Paraaortic lymph node (tissue), 1 donor: Measurements from ENCODE around the gene NTRK3.

- PRO-cap = no peak
These were observed 33.8 kb downstream of the KLHL25 start for GRCh38 chr15:85760705-85761459.

DNA sequence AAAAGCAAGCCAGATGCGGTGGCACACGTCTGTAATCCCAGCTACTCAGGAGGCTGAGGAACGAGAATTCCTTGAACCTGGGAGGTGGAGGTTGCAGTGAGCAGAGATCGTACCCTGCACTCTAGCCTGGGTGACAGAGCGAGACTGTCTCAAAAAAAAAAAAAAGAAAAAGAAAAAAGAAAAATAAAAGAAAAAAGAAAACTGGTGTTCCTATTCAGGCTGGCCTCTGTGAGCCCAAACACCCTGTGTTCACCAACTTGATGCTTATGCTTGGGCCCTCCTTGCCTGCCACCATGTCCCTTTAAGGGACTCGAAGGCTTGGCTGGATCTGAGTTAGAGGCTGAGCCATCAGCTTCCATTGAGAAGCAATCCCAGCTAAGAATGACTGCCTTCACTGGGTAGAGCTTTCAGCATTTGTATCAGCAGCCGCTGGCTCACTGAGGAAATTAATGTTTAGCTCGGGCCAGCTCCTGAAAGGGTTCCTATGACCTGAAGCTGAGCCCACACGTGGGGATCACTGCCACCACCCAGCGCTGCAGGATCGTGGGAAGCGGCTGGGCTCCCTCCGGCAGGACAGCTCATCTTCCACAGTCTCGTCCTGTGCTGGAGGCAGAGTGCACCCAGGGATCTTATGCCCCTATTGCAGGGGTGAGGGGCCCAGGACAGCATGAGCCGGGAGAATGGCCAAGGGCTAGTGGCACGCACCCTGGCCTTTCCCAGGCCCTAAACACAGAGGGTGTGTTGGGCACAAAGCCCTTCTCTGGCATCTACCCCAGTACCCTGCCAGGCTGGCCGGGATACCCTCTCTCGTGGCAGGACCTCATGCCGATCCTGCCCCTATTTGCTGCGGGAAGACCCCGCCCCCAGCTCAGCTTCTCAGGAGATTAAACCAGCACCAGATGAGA is 28.8 kb downstream of the KLHL25 start:
- PRO-cap = no peak

- PRO-cap = no peak
These were observed 5.8 kb upstream of the KLHL25 start for GRCh38 chr15:85800506-85800982.

- PRO-cap = no peak
These were observed 689.3 kb downstream of the AGBL1 start for GRCh38 chr15:86769005-86769378.

DNA sequence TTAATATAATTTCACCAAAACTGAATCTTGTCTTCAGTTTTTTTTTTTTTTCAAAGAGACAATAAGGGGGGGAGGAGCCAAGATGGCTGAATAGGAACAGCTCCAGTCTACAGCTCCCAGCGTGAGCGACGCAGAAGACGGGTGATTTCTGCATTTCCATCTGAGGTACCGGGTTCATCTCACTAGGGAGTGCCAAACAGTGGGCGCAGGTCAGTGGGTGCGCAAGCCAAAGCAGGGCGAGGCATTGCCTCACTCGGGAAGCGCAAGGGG is 792.9 kb downstream of the NTRK3 start:
- PRO-cap = no peak

GRCh38 chr15:87703734-87704268 is 552.7 kb downstream of the NTRK3 start:
- PRO-cap = no peak

- PRO-cap = unidirectional peak, minus-strand start at chr15:88256705; unidirectional peak, minus-strand start at chr15:88256737
These were observed at the start of gene NTRK3 for GRCh38 chr15:88255908-88257060. Gene NTRK3 (minus strand): TSS chr15:88256739.

DNA sequence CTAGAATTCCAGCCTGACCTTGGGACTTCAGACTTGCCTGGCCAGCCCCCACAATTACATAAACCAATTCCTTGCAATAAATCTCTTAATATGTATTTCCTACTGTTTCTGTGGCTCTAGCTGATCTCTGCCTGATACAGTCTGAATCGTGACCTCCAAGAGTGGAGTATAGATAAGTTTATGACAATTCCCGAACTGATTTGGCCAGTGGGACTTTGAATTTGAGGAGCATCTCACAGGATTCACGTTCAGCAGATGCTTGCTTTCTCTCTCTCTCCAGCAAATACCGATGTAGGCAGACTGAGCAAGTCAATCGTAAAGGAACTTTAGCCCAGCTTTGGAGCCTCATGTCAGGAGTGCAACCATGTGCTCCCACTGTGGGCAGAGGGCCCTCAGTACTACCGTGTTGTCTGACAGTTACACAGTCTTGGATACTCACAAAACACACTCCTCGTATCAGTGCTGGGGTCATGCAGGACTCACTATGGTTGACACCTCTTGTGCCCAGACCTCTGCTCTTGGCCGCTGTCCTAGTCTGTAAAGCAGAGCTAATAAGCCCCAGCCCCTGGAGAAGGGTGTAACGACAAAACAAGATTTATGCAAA is 66.2 kb downstream of the MRPL46 start:
- PRO-cap = no peak

DNA sequence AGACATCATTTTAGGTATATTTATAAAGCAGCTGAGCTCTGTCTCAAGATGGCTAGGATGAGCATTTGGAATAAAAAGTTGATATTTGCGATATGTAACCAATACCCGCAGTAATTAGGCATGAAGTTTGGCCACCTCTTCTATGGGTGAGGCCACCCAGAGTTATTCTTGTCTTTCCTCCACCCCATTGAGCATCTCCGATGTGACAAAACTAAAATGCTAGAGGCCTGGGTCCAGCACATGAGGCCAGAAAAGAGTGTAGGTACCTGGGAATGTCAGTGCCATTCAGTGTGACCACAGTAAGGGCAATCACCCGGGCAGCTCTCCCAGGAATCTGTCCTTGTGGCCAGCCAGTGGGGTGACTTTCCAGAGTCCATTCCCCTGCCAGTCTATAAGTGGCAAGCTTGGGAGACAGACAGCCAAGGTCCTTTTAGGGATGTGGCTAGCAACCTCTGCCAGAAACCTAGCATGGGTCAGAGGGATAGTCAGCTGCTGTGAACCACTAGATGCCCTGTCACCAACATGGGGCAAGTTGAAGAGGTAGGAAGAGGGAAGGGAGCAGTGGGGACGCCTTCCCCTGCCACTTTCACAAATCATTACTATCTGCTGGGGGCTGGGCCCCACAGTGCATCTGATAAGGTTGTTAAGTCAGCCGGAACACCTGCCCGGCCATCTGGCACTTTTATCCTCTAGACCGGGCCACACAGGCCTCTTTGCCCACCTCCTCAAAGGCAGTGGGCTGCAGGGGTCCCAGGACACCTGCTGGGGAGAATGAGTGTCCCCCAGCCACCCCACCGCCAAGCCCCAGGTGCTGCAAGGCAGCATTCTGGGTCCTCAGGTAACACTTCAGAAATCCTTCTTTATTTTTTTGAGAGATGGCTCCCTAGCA is 24.7 kb upstream of the DET1 start:
- PRO-cap = no peak

GRCh38 chr15:88630019-88630757 is 8.6 kb upstream of the ISG20 start:
- PRO-cap = no peak

GRCh38 chr15:88635123-88635478 is 3.7 kb upstream of the ISG20 start:
- PRO-cap = no peak

- PRO-cap = no peak
These were observed 23.9 kb downstream of the ISG20 start for GRCh38 chr15:88662638-88663140.

DNA sequence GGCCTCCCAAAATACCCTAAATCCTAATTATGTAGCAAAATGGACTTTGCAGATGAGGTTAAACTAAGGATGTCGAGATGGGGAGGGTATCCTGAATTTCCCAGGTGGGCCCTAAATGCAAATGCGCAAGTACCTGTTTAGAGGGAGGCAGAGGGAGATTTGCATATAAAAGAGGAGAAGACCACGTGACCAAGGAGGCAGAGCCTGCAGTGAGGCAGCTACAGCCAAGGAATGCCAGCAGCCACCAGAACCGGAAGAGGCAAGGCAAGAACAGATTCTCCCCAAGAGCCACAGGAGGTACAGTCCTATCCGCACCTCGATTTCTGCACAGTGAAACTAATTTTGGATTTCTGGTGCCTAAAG is 10.7 kb downstream of the HAPLN3 start:
- PRO-cap = no peak

DNA sequence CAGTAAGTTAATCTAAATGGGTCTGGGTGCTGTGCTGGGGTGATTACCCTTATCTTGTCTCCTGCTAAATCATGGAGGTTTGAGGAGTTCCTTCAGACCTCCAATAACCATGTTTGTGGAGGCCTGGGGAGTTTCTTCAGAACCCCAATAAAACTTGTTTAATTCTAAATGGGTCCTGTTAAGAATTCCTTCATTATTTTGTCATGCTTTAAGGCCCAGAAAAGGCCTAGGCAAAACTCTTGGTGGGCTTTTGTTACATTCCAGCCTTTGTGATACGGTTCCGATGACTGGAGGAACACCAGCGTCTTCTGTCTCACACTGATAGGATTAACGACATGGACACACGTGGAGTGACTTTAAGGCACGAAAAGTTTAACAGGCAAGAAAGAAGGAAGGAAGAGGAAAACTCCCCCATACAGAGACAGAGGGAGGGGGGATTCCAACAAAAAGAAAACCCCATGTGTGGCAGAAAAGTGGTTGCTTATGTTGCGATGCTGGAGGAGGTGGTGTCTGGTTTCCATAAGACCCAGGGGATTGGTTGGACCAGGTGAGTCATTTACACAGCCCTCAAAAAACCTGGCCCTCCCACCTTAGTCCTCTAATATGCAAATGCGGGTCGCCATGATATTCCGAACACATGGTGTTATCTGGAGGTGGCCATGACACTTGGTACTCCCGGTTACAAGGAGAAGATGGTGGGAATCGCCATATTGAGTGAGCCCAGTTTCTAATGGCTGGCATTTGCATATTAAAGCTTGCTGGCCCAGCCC is 72.6 kb upstream of the MFGE8 start:
- PRO-cap = no peak

DNA sequence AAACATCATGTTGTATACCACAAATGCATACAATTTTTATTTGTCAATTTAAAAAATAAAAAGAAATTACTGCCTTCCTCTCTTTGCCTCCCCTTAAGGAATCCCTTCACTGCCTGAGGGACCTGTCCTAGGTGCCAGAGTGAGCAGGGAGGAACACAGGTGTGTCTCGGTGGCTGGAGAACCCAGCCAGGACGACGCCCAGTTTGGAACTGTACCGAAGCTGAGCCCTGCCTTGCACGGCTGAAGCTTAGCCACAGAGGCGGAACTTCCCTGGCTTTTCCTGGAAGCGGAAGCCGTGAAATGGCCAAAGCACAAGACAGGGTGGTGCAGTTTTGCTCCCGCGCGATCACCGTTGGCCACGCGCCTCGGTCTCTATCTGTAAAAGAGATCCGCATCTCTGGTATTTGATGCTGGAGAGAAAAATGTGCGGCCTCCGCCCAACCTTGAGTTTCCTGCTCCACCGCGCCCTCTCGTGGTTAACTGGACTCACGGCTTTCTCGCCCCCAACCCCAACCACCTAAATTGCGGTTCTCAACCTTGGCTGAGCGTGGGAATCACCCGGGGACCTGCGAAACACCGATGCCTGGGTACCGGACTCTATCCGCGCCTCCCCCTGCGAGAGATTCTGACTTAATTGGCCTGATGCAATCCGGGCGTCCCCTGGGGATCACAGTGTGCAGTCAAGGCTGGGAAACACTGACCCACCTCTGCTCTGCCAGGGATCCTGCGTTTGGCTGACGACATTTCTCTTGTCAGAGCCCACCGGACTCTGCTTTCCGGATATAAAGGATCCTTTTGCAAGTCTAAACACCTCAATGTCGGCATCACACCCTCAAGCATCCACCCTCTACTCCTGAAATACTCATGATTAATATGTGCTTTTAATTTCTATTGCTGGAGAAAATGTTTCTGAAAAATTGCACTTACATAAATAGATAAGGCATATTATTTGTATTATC is 70.7 kb upstream of the ABHD2 start:
- PRO-cap = unidirectional peak, minus-strand start at position 454 of the sequence

DNA sequence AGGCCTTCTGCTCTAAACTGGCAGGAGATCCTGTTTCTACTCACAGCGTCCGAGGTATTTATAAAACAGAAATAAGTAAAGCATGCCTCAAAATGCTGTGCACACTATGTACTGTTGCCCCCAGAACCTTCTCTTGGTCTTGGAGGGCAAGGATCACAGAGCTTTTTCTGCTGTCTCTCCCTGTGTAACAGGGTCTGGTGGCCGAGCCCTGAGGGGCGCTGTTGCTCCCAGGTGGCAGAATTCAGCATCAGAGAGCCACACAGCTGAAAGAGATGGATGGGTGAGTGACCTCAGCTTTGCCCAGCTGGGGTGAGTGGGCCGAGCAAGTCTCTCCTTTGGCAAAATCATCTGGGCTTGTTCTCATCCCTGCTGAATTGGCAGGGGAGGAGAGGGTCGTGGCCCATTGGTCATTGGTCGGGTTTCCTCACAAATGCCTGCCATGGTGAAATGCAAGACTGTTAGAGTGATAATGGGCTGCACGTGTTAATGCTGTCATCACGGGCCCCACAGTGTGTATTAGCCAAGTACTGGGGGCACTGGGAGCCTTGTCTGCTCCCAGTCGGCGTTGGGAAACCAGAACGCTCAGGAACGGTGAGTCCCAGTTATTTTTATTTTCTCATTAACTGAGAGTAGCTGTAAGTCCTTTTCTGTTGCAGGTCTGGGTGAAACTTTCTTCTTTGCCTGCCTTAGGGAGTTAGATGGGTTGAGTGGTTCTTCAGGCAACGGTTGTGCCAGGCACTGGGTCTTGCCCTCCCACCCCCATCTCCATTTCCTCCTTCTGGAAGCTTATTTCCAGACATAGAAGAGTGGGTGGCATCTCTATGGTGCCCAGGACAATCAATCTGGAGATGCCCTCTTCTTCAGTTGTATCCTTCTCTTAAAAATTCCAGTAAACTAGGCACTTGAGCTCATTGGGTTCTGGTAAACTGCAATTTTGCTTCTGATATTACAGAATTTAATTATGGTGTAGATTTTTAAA is 16.0 kb downstream of the ABHD2 start:
- PRO-cap = no peak

DNA sequence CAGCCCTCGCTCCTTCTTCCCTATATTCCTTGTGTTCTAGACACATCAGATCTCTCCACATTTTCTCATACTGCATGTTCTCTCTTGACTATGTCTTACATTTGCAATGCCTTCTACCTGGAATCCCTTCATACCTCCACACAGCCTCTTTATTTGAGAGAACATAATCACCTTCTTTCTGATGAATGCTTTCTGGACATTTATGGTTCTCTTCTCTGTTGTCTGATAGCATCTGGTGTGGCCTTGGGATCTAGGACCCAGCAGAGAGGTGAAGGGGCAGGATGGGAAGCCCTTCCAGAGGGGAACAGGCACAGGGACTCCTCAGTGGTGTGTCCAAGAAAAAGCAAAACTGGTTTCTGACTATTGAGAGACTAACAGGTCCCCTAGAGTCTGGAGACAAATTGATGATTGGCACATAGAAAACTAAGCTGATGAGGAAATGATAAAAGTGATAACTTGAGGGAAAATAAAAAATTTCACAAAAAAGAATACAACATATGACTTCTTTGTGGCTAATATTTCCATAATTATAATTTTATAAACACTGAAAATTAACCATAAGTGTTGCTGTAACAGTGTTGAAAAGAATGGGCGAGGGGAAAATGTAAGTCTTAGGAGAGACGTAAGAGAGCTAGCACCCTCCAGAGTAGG is 43.1 kb downstream of the ABHD2 start:
- PRO-cap = no peak

- PRO-cap = no peak
These were observed 51.7 kb downstream of the ABHD2 start for GRCh38 chr15:89139806-89140536.

DNA sequence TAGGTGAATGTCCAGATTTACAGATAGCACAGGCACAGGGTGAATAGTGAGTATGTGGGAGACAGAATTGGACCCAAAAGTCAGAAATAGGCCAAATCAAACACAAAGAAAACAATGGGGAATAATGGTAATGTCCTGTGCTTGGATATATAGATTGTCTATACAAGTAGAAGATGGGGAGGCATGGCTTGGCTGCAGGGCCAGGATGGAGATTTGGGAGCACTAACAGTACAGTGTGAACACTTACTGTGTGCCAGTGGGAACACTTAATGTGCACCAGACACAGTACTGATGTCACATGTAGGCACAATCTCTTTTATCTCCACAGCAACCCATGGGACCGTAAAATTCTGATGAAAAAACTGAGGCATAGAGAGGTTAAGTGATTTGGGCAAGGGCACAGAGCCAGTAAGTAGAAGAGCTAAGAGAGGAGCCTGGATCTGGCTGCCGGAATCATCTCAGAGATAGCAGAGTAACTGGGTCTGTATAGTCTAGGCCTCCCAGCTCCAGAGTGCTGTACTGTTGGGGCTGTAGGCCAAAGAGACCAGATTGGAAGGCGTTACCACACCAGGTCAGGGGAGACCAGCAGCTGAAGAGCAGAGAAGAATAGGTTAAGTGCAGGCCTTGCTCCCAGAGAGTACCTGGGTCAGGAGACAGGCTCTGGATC is 63.4 kb downstream of the RLBP1 start:
- PRO-cap = no peak

DNA sequence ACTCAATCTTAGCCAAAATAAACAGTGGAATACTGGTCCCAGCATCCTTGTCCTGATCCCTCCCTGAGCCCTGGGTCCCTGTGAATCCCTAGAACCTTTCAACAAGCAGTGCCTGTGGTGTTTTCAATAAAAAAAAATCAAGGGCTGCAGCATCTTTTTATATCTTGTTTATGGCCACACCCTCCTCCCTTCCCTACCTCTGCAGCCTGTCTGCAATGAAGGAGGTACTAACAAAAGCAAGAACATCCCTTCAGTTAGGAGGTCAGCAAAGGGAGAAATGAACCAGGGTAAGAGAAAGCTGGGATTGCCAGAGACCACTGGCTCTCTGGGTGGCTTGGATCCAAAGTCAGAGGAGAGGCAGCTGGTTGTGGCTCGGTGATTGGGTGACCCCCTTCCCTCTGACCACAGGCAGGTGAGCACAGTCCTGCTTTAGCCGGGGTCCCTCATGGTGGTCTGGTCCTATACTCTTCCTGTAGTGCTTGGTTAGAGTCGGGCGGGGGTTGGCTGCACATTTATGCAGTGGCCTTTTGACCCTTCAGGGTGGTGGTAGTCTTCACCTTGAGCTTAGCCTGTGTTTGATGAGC is 37.7 kb downstream of the RLBP1 start:
- PRO-cap = no peak